Mesangial cell (primary cell): ENCODE measurements around a stretch of chr14.

DNA sequence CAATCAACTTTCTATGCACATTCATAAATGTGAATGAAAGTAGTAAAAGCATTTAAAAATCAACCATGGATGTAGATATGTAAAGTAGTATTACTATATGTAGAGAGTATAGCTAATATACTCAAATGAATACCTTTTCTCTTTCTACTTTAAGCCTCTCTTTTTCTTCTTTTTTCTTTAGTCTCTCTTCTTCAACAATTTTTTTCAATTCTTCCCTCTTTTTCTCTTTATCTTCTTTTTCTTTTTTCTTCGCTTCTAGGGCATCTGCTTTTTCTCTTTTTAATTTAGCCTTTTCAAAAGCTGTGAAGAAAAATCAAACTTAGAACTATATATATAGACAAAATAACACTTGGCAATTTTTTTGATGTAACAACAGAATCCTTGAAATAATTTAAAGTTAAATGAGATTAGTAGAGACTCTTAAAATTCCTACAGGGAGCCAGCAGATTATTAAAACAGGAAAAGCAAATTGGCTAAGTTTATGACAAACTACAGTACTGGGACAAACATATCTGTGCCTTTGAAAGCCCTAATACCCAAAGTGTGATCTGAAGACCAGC, 75.0 kb downstream of the BAZ1A start:
- RAMPAGE, long total RNA, result no peak

DNA sequence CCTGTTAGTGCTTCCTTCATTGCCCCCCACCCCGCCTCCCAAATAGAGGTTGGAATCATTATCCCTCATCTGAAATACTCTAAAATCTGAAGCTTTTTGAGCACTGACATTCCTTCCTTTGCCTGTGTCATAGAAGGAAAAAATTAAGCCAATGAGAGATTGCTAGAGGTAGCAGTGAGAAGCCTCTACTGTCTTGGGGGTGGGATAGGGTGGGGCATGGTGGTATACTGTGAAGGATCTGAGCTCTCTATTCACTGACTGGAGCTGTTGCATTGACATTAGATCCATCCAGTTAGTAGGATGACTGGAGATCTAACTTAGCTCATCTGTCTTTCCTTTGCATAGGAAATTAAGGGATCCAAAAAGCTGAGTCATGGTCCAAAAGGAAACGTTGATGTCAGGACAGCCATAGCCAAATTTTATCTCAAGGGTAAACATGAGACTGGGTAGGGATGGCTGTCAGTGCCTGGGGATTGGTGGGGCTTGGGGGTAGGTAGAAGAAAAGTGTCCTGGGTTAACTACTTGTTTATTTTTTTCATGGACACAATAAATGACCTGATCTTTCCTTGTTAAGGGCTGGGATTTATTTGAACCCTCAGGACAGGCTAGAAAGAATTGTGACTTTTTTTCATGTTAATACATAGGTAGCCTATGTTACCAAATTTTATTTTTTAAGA, 4.5 kb downstream of the FAM177A1 start:
- RAMPAGE, long total RNA, result no peak

DNA sequence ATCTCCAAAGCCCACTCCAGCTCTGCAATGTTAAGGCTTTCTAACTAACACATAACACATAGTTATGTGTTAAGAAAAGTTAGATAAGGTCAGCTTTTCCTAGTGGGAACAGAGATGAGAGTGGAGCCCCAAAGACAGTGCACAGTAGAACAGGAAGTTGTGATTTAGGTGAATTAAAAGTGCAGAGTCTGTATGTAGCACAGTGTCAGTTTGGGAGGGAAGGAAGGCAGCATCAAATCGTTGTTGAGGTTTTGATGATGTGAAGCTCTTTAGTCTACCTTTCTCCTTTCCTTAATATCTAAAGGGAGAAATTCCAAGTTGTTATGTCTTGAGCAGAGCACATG, 31.7 kb downstream of the PRORP start:
- RAMPAGE, long total RNA, result no peak

DNA sequence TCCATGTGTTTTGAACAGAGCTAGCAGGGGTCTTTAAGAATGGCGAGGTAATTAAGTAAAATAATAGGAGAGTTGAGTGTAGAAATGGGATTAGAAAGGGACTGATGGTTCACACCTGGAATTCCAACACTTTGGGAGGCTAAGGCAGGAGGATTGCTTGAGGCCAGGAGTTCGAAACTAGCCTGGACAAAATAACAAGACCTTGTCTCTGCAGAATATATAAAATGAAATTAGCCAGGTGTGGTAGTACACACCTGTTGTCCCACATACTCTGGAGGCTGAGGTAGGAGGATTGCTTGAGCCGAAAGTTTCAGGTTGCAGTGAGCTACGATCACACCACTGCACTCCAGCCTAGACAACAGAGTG, 7.9 kb downstream of the PSMA6 start:
- RAMPAGE, long total RNA, result no peak

DNA sequence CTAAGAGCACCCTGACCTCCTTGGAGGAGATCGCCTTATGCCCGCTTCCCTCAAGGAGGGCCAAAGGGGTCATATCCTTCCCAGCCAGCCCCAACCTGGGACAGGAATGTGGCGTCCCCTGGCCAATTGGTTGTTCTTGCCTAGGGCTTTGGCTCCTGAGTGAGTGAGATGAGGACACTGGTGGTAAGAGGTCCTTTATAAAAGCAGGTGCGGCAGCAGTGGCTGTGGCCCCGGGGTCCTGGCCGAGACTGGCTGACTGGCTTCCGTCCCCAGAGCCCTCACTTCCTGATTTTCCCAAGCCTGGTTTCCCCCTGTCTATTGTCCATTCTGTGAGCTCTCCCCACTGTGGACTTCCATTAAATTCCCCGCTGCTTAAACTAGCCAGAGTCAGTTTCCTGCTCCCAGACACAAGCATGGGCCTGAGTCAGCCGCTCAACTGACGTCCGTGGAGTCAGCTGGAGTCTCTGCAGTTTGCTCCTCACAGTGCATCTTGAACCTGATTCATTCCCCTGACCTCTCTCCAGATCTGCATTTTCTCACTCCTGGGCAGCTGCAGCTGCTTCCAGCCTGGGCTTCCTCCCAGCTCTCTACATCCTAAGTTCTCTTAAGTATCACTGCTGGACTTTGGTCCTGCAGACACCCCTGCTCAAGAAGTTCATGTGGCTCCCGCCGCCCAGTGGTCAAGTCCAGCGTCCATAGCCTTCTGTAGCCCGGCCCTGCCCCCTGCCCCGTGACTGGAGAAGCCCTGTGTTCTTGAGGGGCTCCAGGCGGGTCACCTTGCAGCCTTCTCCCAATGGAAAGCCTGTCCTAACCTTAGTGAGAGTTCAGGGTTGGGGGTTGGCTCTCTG, 20.2 kb downstream of the NFKBIA start:
- RAMPAGE, long total RNA, result no peak

GRCh38 chr14:35402951-35403529, 1.5 kb downstream of the NFKBIA start:
- RAMPAGE, long total RNA, result no peak

GRCh38 chr14:35415847-35416581, 11.5 kb upstream of the NFKBIA start:
- RAMPAGE, long total RNA, result no peak

DNA sequence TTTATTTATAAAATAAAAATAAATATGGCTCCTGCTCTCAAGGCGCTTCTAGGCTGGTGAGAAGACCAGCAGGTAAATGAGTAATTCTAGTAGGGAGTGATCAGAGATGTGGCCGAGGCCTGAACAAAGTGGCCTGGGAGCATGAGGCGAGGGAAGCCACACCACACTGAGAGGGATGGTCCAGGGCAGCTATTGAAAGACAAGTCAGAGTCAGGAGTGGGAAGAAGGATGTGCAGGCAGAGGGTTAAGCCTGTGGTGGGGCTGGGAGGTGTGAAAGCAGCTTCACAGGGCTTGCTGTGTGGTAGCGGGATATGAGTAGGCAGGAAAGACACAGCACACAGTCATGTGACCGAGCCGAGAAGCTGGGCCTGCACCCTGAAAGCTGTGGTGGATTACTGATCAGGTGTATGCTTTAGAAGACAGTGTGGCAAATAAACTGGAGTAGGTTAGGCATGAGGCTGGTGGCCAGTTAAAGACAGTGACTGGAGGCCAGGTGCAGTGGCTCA, 12.2 kb upstream of the NFKBIA start:
- RAMPAGE, long total RNA, result no peak

DNA sequence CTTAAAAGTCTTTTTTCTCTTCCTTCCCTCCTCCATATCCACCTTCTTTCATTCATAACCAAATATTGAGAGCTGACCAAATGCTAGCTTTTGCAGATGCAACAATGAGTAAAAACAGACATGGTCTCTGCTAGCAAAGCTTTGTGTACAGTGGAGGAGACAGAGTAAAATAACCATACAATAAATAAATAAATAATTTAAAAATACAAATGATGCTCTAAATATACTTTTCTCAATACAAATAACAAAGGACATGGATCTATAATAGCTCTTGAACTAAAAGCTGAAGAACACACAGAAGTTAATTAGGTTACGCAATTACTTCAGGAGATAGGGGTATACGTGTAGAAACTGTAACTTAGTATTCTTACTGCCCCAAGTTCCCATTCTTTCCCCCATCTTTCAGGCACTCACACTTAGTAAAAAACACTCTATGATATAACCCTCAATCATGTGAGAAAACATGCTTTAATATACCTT, 44.1 kb downstream of the INSM2 start:
- RAMPAGE, long total RNA, result no peak

- RAMPAGE, long total RNA, result no peak
These were observed 66.2 kb downstream of the INSM2 start for GRCh38 chr14:35600066-35600647.

- RAMPAGE, long total RNA, result no peak
These were observed 241.5 kb downstream of the BRMS1L start for GRCh38 chr14:36067511-36068218.

DNA sequence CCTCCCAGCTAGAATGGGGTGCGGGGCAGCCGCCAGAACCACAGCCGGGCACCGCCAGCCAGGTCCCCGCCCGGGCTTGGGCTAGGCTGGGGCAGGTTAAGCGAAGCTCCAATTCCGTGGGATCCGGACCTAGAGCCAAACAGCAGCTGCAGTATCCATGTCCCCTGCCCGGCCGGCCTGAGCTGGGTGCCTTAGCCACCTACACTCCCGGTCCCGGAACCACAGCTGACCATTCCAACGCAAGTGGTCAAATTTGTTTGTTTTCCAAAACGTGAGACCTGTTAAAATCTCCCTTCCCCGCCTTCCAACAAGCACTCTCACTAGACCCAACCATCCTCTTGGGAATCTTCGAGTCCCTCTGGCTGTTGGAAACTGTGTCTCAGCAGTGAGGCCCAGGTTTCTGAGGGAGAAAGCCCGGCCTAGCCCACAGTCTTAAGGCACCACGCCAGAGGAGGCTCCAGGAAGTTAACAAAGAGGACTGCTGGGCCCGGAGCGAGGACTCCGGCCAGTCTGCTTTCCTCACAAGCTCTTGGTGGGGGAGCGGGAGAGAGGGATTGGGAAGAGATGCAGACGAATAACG, 5.3 kb downstream of the NKX2-1 start:
- RAMPAGE, long total RNA, result no peak

DNA sequence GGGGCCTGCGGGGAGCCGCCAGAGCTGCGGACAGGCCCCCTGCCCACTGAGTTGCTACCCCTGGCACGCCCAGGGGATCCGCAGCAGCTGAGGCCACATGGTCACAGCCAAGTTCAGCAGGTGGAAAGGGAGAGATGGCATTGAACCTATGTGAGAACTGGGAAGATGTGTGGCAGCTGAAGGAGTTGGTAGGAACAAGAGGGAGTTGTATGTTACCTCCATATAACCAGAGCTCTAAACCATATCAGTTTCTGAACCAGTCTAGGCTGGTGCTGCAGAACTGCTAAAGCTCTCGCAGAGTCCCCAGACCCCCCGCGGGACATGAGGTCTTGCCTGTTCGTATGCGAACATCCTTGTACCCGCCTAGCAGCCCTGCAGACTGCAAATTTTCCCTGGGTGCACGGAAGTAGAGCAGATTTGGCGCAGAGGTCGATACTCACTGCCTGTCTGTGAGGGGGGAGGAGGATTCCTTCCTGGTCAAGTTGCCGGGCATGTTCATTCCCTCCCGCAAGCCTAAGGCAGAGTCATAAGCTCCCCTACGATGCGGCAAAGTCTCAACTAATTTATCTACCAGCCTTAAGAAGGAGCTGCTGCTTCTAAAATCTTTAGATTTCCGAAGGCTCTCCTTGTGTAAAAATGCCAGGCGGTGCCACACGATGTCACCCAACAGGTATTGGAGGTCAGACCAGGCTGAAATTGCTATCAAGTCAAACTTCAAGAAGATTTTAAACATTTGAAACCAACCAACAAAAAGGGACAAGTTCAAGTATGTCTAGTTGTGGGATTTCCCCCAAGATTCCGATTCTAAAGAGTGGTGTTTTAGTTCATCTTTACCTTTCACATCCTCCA, 1.8 kb upstream of the PAX9 start:
- RAMPAGE, long total RNA, result no peak

DNA sequence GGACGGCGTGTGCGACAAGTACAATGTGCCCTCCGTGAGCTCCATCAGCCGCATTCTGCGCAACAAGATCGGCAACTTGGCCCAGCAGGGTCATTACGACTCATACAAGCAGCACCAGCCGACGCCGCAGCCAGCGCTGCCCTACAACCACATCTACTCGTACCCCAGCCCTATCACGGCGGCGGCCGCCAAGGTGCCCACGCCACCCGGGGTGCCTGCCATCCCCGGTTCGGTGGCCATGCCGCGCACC, 1.5 kb downstream of the PAX9 start:
- RAMPAGE, long total RNA, result no peak

DNA sequence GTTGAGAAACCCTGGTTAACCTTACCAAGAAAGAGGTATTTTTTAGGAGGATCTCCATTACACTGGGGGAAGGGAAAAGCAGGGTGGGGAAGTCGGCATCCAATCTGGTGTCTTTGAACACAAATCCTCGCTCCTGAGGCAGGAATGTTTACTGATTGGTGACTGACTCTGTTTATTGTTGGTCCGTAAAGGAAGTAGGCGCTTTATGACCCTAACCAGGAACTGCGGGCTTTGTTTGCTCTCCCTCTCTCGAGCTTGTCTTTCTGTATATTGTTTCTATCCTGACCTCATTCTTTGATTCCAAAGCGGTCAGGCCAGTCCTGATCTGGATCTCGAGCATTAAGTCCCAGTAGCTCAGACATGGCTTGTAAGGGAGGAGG, 194.4 kb downstream of the PAX9 start:
- RAMPAGE, long total RNA, result no peak

DNA sequence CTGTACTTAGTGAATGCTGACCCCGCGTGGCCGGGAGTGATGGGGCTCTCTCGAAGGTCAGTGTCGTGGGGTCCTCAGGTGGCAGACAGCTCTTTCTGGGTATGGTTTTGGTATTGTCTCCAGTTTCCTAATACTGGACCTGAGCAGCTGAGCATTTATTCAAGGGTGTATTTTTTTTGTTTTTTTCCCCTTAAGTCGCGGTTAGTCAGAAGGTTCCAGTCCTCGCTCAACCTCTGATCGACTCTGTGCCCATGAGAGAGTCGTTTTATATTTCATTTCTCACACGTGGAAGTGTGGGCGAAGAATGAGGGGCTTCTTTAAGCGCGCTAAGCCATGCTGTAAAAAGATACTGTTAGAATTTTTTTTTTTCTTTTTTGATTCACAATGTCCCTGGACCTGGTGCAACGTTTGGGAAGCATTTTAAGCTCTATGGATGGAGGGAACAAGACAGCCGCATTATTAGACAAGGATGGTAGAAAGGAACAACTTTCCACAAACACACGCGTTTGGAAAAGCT, 544 bp downstream of the MIPOL1 start:
- RAMPAGE, long total RNA, result no peak

DNA sequence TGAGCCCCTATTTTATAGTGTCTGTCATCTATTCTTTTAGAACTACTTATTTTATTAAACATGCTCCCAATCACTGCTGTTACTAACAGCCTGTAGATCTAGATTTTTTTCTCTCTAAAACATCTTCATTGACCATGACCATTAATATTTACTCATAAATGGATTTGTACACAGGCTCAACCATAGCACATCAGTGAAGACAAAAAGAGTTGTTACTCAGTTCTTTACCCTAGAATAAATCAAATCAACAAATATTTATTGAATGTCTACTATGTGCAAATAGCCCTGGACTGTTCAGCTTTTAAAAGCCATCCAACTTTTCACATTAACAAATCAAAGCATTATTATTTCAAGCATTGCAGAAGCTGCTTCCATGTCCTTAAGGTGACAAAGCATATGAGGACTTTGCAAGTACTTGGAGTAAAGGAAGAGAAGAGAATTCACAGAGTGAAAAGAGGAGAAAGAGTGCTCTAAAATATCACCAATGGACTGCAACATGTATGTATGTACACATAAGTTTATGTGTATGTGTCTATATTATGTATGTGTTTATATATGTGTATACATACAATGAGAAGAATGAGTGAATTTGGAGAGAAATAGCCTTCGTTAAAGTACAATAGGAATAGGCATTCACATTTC, 31.1 kb downstream of the FOXA1 start:
- RAMPAGE, long total RNA, result no peak

DNA sequence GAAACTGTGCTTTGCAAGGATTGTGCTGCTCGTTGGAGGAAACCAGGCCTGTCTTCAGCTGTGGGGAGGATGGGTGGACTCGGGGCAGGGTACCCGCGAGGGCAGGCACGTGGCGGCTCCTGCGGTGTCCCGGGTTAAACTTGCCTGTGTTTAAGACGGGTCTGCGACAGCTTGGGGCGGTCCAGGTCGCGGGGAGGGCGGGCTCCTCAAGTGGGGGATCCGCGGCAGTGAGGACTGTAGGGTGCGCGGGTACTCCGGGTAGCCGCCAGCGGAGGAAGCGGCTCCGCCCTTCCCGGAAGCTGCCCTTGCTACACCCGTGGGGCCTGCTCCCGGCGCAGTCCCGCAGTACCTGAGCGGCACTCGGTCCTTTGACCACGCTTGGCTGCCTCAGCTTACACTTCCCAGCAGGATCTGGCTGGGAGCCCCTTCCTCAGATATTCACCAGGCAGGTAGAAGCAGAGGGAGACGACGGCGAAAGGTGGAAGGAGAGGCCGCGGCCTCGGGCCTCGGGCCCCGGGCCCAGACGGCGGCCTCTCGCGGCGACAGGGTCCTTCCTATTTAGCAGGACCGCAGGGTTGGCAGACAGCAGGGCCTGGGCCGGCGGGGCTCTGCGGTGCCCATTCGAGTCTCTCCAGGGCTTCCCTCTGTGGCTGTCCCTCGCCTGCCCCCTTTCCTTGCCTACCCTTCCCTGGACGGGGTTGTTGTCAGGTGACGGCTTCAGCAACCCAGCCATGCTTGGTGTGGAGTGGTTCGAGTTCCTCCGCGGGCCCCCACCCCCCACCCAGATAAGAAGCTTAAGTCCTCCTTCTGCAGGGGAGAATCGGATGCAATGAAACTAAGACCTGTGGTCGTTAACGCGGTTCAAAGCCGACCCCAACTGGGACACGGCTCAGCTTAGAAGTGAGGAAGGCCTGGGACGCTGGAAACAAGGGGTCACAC, 3.0 kb downstream of the TTC6 start:
- RAMPAGE, long total RNA, result no peak

- RAMPAGE, long total RNA, result no peak
These were observed 3.8 kb downstream of the SSTR1 start for GRCh38 chr14:38211411-38211905.

GRCh38 chr14:39029683-39030788, 73.0 kb downstream of the SEC23A start:
- RAMPAGE, long total RNA, result no peak